NCI-H460 (cell line): Measurements from ENCODE around the genes GPR15 and CMSS1.

GRCh38 chr3:98522019-98522498 is 643 bp downstream of the CLDND1 start:
RAMPAGE:
- cytosol, long total RNA = no peak
- long total RNA = no peak
- nucleus, long total RNA = no peak

DNA sequence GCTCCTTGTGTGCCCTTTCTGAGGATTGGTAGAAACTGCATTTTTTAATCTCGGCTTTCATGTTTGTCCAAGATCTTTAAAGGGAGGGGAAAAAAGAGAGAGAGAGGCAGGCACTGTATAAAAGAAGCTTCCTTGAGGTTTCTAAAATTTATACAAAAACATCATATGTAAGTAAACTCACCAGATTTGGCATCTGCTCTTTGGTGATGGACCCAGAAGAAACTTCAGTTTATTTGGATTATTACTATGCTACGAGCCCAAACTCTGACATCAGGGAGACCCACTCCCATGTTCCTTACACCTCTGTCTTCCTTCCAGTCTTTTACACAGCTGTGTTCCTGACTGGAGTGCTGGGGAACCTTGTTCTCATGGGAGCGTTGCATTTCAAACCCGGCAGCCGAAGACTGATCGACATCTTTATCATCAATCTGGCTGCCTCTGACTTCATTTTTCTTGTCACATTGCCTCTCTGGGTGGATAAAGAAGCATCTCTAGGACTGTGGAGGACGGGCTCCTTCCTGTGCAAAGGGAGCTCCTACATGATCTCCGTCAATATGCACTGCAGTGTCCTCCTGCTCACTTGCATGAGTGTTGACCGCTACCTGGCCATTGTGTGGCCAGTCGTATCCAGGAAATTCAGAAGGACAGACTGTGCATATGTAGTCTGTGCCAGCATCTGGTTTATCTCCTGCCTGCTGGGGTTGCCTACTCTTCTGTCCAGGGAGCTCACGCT is at the start of gene GPR15:
Gene GPR15, plus strand, starts transcription at position 151 of the 733 bp plus-strand sequence.
RAMPAGE:
- cytosol, long total RNA = no peak
- long total RNA = no peak
- nucleus, long total RNA = no peak

GRCh38 chr3:98562332-98562621 is 30.5 kb downstream of the GPR15 start:
RAMPAGE:
- cytosol, long total RNA = no peak
- long total RNA = no peak
- nucleus, long total RNA = no peak

DNA sequence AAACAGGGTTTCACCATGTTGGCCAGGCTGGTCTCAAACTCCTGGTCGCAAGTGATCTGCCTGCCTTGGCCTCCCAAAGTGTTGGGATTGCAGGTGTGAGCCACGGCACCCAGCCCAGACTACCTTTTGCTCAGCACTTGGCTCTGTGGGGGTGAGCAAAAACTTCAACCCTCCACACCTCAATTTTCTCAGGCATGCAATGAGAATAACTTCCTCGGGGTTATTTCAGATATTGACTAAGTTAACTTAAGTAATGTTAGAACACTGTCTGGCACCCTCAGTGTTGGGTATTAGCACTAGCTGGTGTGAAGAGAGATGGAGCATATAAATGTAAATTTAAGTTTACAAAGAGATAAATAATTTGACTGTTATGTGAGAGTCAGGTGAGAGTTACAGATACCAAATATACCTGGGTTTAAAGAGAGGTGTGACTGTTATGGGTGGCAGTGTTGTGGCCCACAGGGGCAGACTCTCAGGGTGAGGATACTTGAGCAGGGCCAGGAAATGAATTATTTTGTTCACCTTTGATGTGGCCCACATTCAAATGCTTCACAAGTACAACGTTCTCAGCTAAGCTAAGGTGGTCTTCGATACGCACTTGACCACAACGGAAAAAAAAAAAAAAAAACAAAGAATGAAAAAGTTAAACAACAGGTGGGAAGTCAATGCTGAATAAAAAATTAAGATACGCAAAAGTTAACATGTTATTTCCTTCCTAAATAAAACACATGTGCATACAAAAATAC is 28.9 kb downstream of the CPOX start:
RAMPAGE:
- cytosol, long total RNA = no peak
- long total RNA = no peak
- nucleus, long total RNA = no peak

DNA sequence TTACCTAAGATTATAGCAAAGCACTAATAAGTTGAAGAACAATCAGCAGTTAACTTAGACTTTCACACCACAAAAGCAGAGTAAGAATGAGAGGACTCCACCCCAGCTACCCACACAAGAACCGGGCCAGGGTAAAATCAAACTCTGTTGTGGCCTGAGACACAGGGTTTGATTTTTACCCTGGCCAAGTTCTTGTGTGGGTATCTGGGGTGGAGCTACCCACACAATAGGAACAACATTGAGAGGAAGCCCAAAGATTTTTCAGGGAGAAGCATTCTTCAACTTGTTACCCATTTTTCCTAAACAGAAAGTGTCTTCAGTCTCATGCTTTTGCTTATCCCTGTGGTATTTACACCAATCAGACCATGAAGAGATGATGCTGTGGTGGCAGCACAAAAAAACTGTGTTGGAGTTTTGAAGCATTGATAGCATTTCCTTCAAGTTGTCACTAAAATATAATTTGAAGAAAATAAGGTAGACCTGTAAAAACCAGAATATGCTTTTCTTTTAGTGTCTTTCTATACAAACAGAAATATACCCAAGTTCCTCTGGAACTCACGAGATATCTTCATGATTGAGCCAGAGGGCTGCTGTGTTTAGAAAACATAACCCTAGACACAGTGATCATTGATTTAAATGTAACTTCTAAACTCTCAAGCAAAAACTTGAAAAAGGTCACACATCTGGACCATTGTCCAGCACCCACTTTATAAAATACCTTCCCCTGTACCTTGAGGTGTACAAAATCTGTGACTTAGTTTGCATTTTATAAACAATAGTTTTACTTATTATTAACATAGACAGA is 25.5 kb downstream of the CPOX start:
RAMPAGE:
- cytosol, long total RNA = no peak
- long total RNA = no peak
- nucleus, long total RNA = no peak

GRCh38 chr3:98801038-98801524 is 37.9 kb downstream of the ST3GAL6 start:
RAMPAGE:
- cytosol, long total RNA = no peak
- long total RNA = no peak
- nucleus, long total RNA = no peak

GRCh38 chr3:98845359-98846138 is 55.9 kb downstream of the DCBLD2 start:
RAMPAGE:
- cytosol, long total RNA = no peak
- long total RNA = no peak
- nucleus, long total RNA = no peak

GRCh38 chr3:99636870-99637376 is 1.5 kb upstream of the COL8A1 start:
RAMPAGE:
- cytosol, long total RNA = no peak
- long total RNA = no peak
- nucleus, long total RNA = no peak

GRCh38 chr3:99817641-99818566 is at the start of gene CMSS1:
CMSS1 (plus strand) TSS chr3:99817862.
RAMPAGE:
- cytosol, long total RNA = start-site peak on the plus strand at chr3:99817842-99817960, 5,221 and 3,027 reads in 2 replicates
- long total RNA = start-site peak on the plus strand at chr3:99817842-99817910, 2,710 and 5,148 reads in 2 replicates
- nucleus, long total RNA = start-site peak on the plus strand at chr3:99817821-99817915, 4,368 and 1,175 reads in 2 replicates

RAMPAGE:
- cytosol, long total RNA = no peak
- long total RNA = no peak
- nucleus, long total RNA = no peak
These were observed 28.8 kb downstream of the CMSS1 start for GRCh38 chr3:99846293-99846981.

GRCh38 chr3:99847802-99848760 is 30.4 kb downstream of the CMSS1 start:
RAMPAGE:
- cytosol, long total RNA = no peak
- long total RNA = no peak
- nucleus, long total RNA = no peak

DNA sequence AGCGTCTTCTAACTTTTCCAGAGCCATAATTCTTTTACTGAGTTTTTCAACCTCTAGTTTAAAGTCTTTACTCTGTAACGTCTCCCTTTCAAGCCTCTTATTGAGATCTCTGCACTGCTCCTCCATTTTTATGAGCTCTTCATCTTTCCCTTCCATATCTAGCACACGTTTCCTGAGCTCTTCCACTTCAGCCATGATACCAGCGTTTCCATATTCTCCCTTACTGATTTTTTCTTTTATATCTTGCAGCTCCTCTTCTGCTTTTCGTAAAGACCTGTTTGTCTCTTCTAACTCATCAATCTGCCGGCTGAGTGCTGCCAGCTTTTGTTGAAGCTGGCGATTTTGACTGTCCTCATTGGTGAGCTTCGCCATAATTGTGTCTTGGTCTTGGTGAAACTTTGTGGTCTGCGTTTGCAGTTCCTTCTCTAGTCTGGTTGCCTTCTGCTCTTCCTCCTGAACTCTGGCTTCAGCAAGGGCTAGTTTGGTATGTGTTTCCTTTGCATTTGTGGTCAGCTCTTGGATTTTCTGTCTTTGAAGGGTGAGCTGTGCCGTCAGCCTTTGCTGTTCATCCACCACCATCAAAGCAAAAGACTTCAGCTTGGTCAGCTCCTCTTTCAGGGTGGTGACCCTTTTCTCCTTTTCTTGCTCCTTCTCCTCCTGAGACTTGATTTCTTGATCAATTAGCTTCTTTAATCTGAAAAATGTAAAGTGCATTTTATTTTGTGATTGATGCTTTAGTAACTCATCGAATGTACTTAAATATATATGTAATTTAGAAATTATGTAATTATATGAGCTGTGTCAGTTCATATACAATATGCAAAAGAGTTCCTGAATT is 32.9 kb downstream of the CMSS1 start:
RAMPAGE:
- cytosol, long total RNA = no peak
- long total RNA = no peak
- nucleus, long total RNA = no peak

DNA sequence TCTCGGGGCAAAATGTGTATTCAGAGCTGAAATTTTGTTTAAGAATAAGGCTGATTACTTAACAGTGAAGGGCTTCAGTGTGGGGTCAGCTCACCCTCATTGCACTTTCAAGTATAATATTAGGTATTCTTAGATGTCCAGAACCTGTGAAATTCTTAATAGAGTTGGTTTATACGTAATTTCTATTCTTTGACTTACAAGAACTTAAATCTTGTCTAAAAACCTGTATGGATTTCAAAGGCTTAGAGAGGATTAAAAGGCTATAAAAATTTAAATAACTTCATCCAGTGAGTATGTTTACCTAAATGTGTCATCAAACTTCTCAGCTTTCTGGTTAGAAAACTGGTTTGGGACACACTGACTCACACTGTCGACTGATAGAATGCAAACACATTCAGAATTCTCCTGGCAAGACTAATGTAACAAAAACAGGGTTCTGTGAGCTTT is 92.3 kb downstream of the CMSS1 start:
RAMPAGE:
- cytosol, long total RNA = no peak
- long total RNA = no peak
- nucleus, long total RNA = no peak

DNA sequence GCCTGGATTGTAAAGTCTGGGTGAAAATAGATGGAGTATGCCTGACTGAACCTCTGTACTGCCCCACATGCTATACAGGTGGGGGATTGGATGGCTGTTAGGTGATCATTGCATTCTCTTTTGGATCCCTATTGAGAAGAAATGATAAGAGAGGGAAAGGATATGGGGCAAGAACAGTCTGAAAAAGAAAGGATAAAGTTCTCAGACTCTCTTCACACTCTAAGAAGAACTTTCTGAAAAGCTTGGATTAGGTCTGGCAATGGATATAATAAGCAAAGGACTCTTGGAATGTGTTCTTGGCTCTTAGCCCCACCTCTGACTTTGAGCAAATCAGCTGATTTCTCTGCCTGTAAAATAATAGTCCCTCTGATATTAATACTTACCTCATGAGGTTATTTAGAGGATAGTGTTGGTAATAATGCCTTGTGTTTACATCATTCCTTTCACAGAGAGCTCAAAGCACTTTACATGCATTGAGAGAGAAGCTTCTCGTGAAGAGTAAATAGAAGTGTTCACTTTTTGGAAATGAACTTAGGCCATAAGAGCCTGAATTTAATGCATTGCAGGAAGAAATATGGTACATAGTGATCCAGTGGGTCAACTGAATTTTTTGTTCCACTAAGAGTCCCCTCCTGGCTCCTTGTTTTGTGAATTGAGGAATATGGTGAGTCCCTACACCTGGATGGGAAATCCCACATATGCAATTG is 147.3 kb downstream of the FILIP1L start:
RAMPAGE:
- cytosol, long total RNA = no peak
- long total RNA = no peak
- nucleus, long total RNA = no peak

DNA sequence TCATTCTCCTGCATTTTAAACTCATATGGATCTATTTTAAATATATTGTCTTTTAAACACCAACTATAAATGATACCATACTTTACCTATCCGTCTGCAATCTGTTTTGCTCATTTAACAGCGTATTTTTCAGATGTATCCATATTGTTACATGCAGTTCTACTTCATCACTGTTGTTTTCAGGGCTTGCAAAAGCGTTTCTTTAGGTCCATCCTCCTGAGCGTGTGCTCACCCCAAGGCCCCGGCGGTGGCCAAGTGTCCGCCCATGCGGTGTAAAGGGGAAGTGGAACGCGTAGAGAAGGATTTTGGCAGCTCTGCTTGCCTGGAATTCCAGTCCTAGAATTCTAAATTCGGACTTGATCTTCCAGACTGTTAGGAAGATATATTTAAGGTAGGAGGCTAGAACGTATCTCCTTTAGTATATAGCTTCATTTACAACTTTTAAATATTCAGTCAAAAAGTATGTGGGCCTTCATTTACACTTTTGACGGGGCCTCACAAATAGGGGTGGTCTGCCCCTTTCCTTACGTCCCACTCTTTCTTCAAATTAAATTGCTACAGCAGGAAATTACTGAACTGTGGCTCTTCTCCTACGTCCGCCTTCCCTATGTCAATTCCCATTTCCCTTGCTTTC is 691 bp upstream of the TBC1D23 start:
RAMPAGE:
- cytosol, long total RNA = no peak
- long total RNA = no peak
- nucleus, long total RNA = no peak

DNA sequence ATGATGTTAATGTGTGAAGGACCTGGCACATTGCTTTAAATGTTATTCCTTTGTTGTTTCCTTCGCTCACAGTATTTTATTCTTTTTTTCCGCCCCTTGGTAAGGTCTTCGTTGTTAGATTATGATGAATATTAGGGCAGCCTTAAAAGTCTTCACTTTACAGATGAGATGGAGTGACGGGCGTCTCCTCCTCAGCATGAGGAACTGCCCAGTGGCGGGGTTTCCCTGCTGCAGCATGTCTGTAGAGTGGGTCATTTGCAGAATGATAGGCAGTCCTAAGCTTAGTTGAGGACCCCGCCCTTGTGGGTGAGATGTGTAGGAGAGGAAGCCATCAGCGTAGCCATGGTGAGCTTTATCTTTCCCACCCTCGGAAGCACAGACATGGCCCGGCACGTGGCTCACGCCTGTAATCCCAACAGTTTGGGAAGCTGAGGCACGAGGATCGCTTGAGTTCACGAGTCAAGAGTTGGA is 818 bp downstream of the NIT2 start:
RAMPAGE:
- cytosol, long total RNA = no peak
- long total RNA = no peak
- nucleus, long total RNA = no peak

GRCh38 chr3:100352532-100353231 is 18.1 kb downstream of the NIT2 start:
RAMPAGE:
- cytosol, long total RNA = no peak
- long total RNA = no peak
- nucleus, long total RNA = no peak

DNA sequence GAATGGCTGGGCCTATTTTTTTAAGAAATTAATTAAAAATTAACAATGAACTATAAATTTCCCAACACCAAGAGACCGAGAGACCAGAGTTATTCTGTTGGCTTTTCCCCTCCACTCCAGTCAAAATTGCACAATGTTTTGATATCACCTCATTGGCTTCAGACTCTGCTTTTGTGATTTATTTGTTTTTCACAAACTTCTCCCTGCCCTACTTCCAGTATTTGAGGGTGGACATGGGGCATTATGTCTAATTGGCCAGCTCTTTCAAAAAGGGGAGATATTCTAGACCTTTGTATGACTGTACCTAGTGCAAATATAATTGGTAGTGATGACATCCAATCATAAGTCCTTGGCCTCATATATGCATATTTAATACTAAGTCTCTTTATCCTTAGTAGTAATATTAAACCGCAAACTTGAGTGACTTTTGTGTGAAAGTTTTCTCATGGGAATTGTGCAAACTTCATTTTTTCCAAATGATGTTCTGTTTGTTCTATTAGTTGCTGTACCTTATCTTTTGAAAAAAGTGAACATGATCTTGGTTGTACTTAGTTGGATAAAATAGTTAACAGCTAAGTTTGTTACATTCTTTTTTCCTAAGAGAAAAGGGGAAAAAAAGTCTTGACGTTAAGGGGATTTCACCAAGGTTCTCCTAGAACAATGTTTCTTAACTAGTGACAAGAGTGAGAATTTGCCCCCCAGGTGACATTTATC is 43.1 kb downstream of the TMEM45A start:
RAMPAGE:
- cytosol, long total RNA = no peak
- long total RNA = no peak
- nucleus, long total RNA = no peak

GRCh38 chr3:100613993-100614507 is 4.6 kb downstream of the ADGRG7 start:
RAMPAGE:
- cytosol, long total RNA = no peak
- long total RNA = no peak
- nucleus, long total RNA = no peak

GRCh38 chr3:100697839-100698433 is 11.4 kb upstream of the TFG start:
RAMPAGE:
- cytosol, long total RNA = no peak
- long total RNA = no peak
- nucleus, long total RNA = no peak